Subcutaneous preadipocyte (primary cell): ENCODE data around the genes CAMLG, DDX46, PCBD2 and NEUROG1.

- CAGE, long polyA plus RNA, result no peak
These were observed 12.8 kb upstream of the JADE2 start for GRCh38 chr5:134512641-134513006.

DNA sequence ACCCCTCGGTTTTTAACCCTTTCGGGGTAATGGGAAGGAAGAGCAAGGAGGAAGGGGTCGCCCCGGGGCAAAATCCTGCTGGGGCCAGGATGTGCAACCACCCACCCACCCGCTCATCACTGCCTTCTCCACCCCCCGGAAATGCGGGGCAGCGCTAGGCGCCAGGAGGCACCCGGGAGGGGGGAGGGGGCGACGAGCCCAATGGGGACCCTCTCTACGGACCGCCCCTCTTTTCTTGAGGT lies 1.0 kb upstream of the JADE2 start:
- CAGE, long polyA plus RNA, result no peak

- CAGE, long polyA plus RNA, result start-site peak on the plus strand at chr5:134738512-134738789, 1,090 and 537 reads in 2 replicates
These were observed at the start of gene CAMLG for GRCh38 chr5:134738152-134738927. Gene CAMLG (plus strand): TSS chr5:134738548.

DNA sequence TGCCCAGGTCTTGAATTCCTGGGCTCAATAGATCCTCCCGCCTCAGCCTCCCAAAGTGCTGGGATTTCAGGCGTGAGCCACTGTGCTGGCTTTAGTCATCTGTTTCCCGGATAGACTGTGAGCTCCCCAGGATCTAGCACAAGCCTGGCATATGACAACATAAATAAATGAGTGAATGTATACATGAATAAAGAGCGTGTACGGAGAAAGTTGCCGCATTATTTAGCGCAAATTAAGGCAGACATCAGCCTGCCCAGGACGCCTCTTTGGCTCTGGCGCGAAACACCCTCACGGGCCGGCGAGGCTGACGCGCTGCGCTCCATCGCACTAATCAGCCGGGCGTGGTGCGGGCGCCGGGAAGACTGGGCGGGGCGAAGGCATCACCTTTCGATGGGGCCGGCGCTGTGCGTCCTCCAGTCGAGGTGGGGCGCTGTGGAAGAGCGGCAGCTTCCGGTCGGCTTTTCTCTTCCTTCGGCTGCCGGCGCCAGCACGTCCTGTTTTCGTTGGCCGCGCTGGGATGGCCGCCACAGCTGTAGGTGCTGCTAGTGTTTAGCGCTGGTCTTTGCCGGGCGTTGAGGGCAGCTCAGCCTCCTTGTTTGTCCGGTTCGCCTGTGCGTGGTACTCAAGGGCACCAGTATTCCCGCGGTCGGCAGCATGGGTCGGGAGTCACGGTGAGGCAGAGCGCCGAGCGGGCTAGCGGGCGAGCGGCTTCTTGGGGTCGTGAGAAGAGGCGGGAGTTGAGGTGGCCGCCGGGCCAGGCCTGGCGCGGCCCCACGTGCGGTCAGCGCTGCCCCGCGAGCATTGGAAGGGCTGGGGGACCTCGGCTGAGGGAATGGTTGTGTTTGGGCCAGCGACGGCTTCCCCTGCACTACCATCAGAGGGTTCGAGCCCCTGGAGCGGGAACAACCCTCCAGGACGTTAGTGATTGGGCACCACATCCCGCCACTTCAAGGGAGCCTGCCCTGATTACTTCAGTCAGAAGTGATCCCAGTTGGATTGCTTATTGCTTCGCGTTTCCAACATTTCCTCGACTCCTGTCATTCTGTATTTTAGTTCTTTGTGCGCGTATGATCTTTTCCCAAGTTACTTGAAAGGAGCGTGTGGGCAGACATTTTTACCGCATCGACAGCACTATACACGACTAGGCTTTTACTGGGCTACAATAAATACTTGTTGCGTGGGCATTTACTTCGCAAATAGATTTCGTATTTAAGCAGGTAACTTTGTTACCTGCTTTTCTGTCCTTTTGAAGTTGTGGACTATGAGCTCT lies at the start of gene DDX46:
TSS of gene DDX46 (plus strand) at position 495 of the 1,270 bp plus-strand sequence.
- CAGE, long polyA plus RNA, result no peak

- CAGE, long polyA plus RNA, result no peak
These were observed 370 bp upstream of the TXNDC15 start for GRCh38 chr5:134873897-134874105.

DNA sequence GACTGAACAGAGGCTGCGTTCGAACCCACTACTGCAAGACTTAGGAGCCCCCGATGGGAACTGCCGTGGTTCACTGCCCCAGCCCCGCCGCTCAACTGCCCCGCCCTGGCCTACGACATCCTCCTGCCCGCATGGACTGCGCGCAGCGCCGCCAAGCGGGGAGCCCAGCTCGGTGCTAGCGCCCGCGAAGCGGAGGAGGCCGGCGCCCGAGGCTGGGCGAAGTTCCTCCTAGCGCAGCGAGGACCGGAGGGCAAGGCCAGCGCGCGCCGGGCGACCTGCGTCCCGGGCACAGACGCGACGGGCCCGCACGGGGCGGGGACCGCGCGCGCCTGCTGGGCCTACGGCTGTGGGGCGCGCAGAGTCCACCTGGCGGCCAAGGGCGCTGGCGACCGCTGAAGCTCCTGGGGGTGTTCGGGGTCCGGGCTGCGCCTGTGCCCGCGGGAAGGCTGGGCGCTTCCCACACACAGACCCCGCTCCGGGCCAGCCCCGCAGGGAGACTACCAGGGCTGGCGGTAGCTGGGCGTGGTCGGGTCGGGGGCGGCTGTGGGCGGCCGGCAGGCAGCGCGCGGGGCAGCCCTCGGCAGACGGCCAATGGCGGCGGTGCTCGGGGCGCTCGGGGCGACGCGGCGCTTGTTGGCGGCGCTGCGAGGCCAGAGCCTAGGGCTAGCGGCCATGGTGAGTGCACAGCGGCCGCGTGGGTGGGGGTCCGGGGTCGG lies at the start of gene PCBD2:
TSS of gene PCBD2 (plus strand) at position 583 of the 716 bp plus-strand sequence.
- CAGE, long polyA plus RNA, result start-site peak on the plus strand centred at position 610 of the sequence, 60 bp wide, 165 and 40 reads in 2 replicates

- CAGE, long polyA plus RNA, result no peak
These were observed 8.9 kb downstream of the PITX1 start for GRCh38 chr5:135025074-135025630.

GRCh38 chr5:135053288-135053733 lies 19.3 kb upstream of the PITX1 start:
- CAGE, long polyA plus RNA, result no peak

GRCh38 chr5:135185268-135186065 lies 151.4 kb upstream of the PITX1 start:
- CAGE, long polyA plus RNA, result no peak

DNA sequence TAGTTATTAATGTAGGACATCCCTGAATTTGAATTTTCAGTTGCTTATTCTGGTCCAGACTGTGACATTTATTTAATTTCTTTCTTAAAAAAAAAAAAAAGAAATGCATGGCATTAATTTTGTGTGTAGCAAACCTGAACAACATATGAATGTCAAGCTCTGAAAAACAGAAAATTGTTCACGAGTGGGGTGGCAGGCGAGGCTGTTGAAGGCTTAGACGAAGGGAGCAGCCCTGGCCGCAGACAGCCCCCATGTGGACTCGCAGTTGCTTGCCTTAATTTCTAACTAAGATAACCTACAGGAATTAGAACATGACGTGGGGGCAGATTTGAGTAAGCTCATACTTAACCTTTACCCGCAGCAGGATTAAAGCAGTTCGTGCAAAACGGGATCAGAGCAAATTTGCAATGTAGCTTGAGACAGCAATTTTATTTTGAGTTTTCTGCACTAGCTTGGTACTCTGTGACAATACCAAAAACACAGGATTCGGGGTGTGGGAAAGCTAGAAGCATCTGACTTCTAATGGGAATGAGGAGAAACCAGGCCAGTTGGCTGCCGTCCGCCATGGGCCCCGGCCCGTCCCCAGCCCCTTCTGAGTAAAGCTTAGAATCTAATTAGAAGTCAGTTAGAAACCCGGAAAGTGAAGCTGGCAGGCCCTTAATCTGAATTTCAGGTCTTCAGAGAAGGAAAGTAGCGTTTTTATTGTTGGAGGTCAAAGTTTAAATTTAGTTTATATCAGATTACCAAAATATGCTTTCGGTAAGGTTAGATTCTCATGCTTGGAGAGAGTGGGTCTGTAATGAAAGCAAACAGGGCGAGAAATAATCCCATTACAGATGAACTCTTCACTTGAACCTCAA lies 134.1 kb downstream of the MACROH2A1 start:
- CAGE, long polyA plus RNA, result no peak

- CAGE, long polyA plus RNA, result no peak
These were observed 67.3 kb downstream of the MACROH2A1 start for GRCh38 chr5:135331563-135332210.

DNA sequence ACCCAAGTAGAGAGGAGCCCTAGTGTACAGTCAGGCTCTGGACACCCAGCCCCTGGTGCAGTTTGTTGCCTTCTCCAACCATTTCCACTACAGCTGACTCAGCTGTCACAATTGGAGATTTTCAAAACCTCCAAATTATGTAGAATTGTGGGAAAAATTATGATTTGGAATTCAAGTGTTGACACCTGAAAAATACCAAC lies 32.2 kb downstream of the MACROH2A1 start:
- CAGE, long polyA plus RNA, result no peak

DNA sequence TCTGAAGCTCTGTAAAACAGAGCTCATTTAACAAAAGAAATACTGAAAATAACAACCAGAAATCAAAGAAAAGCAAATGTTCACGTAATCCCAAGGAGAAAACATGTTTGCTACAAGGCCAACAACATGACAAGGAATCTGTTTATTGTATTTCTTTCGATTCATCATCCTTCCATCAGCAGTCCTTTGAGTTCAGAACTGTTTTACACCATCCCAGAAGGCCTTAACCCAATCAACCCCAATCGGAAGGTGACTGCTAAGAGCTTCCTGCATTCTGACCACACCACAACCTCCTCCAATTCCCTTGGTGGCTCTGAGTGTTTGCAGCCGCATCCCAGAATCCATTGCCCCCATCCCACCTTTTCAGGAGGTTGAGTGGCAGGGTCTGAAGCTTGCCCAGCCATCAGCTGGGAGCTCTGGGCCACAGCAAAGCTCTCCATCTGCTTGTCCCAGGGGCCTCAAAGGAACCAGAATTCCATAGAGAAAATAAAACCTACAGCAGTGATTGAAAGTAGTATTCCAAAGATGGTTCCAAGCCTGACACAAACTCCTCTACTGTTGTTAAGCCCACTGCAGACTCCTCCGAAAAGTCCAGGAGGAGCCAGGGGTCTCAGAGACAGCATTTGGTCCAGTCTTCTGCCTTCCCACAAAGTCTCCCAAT lies 23.2 kb downstream of the MACROH2A1 start:
- CAGE, long polyA plus RNA, result no peak

DNA sequence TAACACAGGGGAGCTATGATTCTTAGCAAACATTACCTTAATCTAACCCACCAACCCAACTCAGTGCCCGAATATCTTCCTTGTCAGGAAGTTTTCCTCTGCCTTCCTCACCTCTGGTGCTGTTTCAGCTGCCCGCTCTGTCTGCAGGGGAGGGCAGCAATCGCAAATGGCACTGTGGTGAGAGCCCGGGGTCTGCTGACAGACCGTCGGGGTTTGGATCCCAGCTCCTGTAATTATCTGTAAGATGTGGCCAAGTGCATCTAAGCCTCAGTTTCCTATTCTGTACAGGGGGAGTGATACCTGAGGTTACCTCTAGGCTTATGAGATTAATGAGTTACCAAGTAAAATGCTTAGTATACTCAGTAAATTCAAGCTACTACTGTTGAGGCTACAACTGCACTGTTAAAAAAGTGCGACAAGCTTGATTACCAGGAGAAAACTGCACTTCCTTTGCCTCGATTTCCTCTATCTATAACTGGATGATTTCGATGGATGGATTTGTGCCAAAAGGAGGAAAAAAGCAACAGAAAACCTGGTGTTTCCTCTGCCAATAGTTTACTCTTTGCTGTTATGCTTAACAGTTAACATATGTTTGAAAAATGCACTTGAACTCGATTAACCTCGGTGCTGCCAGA lies 22.5 kb downstream of the MACROH2A1 start:
- CAGE, long polyA plus RNA, result no peak

DNA sequence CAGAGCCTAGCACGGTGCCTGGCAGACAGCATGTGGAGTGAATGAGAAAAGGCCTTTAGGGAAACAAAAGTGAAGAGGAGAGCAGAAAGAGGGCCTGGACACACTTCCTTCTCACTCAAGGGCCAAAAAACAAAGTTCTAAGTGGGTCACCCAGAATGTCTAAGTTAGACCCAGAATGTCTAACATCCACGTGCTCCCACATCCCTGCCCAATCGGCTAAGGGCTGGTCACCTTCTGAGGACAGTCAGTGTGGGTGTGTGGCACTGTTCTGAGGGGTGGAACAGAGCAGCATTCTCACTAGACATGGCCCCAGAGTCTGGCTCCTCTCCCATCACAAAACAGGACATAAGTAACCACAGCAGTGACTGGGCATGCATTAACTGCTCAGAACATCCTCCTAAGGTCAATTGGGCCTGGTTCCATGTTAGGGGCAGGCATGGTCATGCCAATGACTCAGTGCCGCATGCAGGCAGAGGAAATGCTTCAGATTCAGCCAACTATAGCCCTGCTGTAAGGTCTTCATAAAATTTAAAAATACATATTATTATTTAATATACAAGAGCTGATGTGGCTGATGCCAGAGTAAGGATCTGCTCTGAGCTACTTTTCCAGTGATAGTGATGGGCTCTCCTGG lies 13.0 kb downstream of the MACROH2A1 start:
- CAGE, long polyA plus RNA, result no peak

GRCh38 chr5:135386970-135387353 lies 12.1 kb downstream of the MACROH2A1 start:
- CAGE, long polyA plus RNA, result no peak

DNA sequence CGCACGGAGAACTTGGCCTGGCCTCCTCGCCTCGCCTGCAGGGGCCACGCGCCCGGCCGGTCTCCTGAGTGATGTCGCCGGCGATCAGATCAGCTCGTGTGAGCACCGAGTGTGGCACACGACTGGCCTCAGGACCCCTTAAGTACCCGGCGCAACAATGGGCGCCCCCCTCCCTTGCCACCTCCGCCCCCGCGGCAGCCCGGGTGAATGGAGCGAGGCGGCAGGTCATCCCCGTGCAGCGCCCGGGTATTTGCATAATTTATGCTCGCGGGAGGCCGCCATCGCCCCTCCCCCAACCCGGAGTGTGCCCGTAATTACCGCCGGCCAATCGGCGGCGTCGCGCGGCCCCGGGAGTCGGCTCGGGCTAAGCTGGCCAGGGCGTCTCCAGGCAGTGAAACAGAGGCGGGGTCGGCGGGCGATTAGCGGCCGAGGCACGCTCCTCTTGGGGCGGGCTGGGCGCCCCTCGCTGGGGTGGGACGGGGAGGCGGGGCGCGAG lies at the start of gene NEUROG1:
TSS of gene NEUROG1 (minus strand) at position 116 of the 496 bp plus-strand sequence.
- CAGE, long polyA plus RNA, result no peak

DNA sequence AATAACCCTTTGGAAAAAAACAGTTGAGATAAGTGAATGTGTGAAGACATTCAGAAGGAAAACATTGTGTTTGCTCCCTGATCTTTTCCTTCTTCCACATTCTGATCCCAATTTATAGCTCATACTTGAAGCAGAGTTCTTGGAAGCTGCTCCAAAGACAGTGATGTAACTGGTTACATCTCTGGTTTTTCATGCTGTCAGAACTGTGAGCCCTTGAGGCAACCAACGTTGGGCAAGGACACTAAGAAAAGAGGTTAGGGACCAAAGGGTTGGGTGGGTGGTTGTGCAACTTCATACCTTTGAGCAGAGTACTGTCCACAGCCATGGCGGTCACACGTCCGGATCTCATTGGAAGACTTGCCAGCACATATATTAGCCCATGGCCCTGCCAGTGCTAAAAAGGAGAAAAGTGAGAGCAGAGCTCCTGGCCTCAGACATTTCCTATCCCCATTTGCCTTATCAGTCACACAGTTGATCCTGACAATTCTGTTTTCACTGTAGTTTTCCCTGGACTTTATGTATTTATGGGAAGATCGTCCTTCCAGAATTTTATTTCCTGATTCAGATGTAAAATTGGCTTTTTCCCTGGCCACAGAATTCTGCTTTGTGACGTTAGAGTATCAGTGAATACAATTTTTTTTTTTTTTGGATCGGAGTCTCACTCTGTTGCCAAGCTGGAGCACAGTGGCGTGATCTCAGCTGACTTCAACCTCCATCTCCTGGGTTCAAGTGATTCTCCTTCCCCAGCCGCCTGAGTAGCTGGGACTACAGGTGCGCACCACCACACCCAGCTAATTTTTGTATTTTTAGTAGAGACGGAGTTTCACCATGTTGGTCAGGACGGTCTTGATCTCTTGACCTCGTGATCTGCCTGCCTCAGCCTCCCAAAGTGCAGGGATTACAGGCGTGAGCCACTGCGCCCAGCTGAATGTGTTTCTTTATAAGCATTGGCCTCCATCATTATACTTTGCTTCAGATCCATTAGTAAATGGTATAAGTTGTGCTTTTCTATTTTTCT lies 1.9 kb downstream of the LECT2 start:
- CAGE, long polyA plus RNA, result no peak

DNA sequence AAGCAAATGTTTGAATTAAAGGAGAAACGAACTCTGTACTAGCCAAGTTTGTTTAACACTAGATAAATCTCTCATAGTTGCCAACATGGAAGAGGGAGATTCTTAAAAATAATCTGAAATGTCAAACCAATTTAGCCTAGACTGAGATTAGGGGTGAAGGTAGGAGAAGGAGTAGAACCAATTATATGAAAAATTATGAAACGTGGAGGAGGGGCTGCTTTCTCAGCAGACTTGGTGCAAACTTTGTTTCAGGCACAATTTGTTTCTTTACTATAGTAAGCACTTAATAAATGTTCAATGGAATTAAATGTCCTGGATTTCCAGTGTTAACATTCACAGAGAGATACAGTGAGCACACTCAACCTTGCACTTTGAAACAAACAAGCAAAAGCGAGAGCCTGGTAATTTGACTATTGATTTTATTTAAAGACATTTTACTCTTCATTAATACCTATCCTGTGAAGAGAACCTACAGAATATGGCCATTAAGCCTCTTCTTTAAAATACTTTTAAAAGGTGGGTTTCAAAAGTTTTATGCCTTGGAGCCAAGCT lies 992 bp downstream of the LECT2 start:
- CAGE, long polyA plus RNA, result no peak

- CAGE, long polyA plus RNA, result no peak
These were observed 9.4 kb upstream of the TGFBI start for GRCh38 chr5:136019323-136019804.